Lung (tissue), 4 donors: ENCODE results near the genes ADAP1, GPER1, C7orf50, INTS1 and TMEM184A.

DNA sequence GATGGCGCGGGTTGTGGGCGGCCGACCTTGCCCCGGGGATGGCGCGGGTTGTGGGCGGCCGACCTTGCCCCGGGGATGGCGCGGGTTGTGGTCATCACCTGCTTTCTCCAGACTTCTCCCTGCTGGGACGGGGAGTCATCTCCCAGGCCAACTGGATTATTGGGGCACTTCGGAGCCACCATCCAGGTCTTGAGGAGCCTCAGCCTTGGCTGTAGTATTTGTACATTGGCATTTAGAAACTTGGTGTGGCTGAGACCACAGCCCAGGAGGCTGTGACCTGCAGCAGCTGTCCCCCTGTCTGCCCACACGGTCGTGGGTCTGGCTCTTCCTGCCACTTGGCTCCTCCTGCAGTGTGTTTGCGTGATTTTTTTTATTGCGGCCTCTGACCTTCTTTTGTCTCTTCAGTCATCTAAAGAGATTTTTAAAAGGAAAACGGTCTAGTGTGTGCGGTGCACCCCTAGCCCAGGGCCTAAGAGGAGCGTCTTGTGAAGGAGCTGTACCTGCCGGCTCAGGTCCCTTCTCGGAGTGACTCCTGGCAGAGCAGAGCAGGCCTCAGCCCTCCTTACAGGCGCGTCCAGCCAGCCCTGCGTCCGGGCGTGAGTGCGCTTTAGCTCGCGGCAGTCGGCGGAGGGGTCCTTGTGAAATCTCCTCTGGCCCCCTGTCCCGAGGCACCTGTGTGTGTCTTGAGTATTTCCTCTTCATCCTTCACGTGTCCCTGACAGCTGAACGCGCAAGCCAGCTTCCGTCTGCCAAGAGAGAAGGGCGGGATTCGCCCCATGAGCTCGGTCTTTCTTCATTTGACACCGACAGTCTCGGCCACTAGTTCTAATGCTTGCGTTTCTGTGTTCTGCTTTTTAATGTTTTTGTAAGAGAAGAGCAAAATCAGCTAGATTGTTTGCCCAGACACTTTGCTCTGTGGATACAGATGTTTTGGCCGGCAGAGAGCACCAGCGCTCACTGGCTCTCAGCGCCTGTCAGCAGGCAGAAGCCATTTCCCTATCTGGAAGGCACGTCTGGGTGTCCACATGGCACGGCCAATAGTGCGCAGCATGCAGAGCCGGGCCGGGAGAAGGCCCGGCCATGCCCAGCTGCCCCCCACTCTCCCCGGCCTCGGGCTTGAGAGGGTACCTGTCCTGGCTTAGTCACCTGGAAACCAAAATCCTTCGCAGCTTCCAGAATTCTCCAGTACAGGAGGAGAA is 6.7 kb downstream of the GET4 start:
- PRO-cap = no peak
- RAMPAGE, long total RNA = no peak
- RRBS = 68% methylated on average over 6 of the region's 56 CpGs

DNA sequence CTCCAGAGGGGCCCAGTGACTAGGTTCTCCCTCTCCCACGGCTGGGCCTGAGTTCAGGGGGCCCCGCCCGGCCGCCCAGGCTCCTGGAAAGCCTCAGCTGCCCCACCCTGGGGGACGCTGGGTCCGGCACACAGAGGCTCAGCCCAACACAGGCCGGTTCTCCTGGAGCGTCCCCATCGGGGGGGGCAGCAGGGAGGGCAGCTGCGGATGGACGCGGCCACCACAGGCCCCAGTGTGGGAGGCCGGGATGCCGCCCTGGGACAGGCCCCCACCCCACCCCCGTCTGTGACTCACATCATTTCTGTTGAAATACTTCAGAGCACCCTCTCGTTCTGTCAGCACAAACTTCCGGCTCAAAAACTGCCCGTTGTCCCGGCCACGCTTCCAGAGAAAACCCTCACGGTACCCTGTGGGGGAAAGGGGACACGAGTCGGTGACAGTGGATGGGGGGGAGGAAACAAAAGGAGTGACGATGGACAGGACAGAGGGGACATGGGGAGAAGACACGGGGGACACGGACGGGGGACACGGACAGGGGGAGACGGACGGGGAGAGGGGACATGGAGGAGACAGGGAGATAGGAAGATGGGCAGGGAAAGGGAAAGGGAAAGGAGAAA is 28.5 kb downstream of the GET4 start:
- PRO-cap = no peak
- RAMPAGE, long total RNA = no peak
- RRBS = 27% methylated on average over 11 of the region's 30 CpGs

- PRO-cap = no peak
- RAMPAGE, long total RNA = no peak
- RRBS = 2% methylated on average over 56 of the region's 98 CpGs
These were observed at the start of gene ADAP1 for GRCh38 chr7:954360-954945. Gene ADAP1, minus strand, starts transcription at chr7:954680.

GRCh38 chr7:981975-982708 is 839 bp upstream of the CYP2W1 start:
- PRO-cap = no peak
- RAMPAGE, long total RNA = no peak
- RRBS = 78% methylated on average over 2 of the region's 22 CpGs

GRCh38 chr7:999613-1000328 is 16.8 kb downstream of the CYP2W1 start:
- PRO-cap = no peak
- RAMPAGE, long total RNA = no peak
- RRBS = 75% methylated on average over 9 of the region's 39 CpGs

- PRO-cap = no peak
- RAMPAGE, long total RNA = no peak
- RRBS = no CpG with 5 or more reads among the region's 23 CpGs
These were observed 14.6 kb upstream of the GPR146 start for GRCh38 chr7:1029645-1030247.

DNA sequence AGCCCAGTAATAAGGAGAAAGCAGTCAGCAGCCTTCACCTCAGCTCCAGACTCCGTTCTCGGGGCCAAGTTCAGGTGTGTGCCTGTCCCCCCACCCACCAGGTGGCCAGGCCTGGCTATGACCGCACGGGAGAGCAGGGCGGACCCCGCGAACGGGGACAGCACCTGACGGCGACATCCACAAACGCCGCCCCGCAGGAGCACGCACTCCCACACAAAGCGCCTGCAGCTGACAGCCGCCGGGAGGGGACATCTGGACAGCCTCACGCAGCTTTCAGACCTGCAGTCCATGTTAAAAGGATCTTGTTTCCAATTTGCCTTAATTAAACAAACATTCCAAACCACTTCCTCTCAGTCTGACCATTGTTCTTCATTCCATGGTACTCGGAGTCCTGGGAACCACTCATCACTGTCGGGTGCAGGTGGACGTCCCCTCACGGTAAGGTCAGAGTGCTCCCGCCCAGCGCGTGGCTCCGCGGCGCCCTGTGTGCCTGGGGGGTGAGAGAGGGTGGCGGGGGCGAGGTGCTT is 6.0 kb upstream of the GPER1 start:
- PRO-cap = no peak
- RAMPAGE, long total RNA = no peak
- RRBS = no CpG with 5 or more reads among the region's 30 CpGs

DNA sequence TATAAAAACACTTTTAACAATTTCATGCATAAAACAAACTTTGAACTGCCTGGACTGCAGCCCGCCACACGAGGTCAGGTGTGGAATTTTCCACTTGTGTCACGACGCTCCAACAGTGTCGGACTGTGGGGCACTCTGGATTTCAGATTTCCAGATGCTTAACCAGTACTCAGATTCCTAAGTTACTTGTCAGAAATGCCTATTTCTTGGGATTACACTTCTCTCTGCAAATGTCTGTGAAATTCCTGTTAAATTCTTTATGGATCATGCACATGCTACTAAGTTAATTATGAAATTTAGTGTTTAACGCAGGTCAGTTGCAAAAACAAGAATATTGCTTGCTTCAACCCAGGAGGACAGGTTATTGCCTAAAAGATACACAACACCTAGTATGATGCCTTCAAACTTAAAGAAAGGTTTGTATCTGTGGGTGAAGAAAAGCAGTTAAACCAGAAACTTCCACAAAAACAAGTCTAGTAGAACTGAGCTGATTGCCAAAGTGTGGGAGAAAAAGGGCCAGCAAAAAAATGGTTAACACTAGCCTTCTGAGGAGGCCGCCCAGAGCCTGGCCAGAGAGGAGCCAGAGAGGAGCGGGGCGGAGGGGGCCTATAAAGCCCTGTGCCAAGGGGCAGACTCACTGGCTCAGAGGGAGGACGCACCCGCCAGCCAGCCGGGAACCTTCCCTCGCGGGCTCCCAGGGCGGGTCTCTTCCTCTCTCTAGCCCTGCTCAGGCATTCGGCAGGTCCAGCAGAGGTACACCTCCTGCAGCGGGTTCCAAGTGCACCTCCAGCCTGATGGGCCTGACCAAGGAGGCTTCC is at the start of gene GPER1:
Gene GPER1 (plus strand): TSS at position 637 of the 818 bp plus-strand sequence.
- PRO-cap = unidirectional peak, plus-strand start at position 637 of the sequence
- RAMPAGE, long total RNA = no peak
- RRBS = no CpG with 5 or more reads among the region's 17 CpGs

DNA sequence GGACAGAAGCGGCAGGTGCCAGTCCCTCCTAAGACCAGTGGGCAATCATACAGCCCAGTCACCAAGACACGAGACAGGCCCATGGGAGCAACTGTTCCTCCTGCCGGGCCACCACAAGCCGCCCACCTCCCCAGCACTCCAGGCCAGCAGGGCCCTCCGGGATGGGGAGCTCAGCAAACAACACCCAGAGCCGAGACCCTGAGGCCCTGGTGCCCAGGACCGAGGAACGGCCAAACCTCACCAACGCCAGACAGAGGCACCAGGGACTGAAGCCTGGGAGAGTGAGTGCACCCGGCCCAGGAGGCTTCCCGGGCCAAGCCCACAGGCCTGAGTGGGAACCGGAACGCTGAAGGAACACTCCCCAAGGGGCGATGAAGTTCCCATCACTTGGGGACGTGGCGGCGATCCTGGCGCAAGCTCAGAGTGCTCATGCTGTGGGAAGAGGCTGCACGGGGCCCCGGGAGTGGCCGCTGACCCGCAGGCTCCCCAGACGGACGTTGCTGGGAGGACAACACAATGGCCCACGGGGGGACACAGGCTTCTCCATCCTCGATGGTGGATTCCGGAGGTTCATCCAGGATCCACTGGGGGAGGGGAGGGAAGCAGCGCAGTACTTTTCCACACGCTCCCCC is 15.0 kb downstream of the C7orf50 start:
- PRO-cap = no peak
- RAMPAGE, long total RNA = no peak
- RRBS = 75% methylated on average over 15 of the region's 29 CpGs

DNA sequence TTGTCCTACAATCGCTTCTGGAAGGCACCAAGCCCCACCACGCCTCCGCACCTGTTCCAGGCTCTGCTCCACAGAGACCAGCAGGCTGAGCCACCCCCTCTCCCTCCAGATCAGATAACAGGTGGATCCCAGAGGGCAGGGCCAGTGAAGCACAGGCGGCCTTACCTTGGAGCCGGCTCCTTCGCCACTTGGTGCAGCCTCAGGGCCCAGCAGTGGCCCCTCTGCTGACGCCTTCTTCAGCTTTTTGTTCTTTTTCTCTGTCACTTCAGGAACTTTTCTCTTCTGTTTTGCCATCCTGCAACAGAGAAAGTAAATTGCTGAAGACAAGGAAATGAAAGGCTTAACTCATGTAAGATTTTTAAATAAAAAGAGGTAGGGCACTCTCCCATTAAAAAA is 11.0 kb downstream of the C7orf50 start:
- PRO-cap = no peak
- RAMPAGE, long total RNA = no peak
- RRBS = no CpG with 5 or more reads among the region's 7 CpGs

DNA sequence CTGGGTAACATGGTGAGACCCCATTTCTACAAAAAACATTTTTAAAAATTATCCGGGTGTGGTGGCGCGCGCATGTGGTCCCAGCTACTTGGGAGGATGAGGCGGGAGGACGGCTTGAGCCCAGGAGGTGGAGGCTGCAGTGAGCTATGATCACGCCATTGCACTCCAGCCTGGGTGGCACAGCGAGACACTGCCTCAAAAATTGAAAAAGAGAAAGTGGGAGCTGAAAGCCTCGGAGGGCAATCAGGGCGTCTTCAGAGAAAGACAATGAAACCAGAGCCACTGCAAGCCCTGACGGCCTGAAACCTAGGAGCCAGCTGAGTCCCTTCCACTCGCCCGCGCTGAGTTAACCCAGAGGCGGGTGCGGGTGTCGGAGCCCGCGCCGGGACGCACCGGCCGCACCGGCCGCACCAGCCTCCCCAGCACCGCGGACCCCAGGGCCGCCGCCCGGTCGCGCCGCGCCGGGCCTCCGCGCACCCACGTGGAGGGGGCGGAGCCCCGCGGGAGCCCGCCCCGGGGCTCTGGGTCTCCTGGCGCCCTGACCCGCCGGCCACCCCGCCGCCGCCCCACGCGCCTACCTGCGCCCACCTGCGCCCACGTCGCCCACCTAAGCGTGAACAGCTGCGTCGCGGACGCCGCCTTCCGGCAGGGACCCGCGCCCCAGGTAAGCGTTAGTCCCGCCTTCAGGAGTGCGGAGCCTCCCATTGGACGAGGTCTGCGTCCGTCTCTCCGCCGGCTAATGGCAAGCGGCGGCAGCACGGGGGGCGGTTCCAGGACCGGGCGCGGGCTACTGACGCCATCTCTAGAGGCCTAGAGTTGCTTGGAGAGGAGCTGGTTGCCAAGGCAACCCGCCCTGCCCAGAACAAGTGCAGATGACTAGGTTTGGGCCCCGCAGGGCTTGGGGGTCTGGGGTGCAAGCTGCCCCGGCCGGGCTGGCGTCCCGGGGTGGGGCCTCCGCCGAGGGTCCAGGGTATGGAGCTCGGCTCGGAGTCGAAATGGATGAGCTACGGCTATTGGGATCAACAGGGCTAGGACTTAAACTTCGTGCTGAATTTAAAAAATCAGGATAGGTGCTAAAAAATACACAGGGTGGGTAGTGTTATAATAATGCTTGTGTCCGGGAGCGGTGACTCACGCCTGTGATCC is at the start of gene C7orf50:
Gene C7orf50 (minus strand): TSS at position 637 of the 1,146 bp plus-strand sequence.
- PRO-cap = unidirectional peak, minus-strand start at position 442 of the sequence
- RAMPAGE, long total RNA = no peak
- RRBS = 2% methylated on average over 43 of the region's 96 CpGs

DNA sequence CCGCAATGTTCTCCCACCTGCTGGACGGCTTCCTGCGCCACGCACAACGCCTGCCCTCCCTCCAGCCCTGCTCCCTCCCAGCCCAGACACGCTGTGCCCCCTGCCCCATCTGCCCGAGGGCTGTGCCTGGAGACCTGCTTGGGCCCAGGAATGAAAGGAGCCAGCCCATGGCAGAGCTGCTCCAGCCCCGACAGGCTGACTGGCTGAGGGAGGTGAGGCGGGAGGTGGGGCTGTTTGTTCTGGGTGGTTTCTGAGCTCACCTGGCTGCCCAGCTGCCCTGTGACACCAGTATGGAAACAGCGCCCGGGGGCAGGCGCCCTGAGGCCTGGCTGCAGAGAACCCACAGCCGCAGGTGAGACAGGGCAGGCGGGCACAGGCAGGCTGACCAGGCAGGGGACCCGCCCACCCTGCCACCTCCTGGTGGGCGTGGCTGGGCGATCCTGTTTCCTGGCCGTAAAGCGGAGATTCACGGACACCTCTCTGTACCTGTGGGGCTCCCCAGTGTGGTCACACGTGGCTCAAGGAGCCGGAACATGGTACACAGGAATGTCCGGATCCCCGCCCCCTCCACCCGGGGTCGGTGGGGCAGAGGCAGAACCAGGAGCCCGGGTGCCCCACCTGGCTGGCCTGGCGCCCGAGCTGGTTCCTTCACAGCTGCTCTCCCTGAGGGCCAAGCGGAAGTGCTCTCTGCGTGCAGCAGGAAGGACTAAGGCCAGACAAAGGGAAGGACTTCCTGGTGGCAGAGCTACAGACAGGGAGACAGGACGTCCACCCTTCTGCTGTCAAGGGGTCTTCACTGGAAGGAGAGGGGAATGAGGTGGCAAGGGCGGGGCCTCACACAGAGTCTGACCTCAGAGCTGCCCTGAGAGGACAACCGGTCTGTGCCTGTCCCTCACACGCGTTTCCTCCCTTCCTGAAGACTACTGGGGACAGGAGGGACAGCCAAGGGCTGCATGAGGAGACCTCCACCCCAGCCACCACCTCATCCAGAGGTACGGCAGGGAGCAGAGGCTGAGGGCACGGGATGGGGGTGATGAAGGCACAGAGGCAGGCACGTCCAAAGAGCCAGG is 3.9 kb downstream of the MICALL2 start:
- PRO-cap = no peak
- RAMPAGE, long total RNA = no peak
- RRBS = no CpG with 5 or more reads among the region's 39 CpGs

GRCh38 chr7:1460583-1461722 is 1.7 kb upstream of the MICALL2 start:
- PRO-cap = no peak
- RAMPAGE, long total RNA = no peak
- RRBS = 26% methylated on average over 10 of the region's 36 CpGs

DNA sequence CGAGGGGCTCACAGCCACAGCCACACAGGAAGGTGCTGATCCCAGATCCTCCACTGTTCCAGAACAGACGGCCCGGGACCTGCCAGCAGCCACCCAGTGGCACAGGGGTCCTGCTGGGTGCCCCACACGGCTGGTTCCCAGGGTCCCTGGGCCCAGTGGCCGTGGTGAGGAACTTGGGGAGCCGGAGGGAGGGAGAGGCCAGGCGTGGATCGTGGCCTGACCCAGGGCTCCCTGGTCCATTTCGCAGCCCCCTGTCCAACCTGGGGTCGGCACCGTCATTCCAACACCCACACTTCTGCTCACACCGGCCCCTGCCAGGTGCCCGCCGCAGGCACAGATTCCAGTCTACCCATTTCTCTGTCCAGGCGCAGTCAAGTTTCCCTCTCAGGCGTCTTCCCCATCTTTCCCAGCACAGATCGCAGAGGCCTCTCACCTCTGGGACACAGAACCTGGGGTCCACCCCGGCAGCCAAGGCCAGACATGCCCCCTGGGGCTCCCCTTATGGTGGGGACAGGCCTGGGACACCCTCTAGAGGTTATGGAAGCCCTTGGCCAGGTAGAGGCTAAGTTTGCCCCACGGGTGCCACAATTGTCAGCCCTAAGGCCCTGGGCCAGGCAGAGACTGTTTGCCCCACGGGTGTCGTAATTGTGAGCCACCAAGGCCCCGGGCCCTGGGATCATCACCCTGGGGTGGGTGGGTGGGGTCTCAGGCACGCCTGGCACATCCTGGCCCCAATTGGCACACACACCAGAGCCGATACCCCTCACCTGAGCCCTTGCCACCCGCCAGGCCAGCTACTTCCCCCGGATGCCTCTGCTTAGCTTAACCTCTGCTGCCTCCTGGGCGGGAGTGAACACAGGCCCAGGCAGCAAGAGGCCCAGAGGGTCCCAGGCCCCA is 8.1 kb upstream of the MICALL2 start:
- PRO-cap = no peak
- RAMPAGE, long total RNA = no peak
- RRBS = 83% methylated on average over 7 of the region's 27 CpGs

- PRO-cap = bidirectional peak, plus-strand start at chr7:1504434, minus-strand start at chr7:1504376
- RAMPAGE, long total RNA = no peak
- RRBS = 1% methylated on average over 52 of the region's 121 CpGs
These were observed at the start of gene INTS1 for GRCh38 chr7:1503782-1504812. Gene INTS1, minus strand, starts transcription at chr7:1504389.

- PRO-cap = no peak
- RAMPAGE, long total RNA = no peak
- RRBS = no CpG with 5 or more reads among the region's 28 CpGs
These were observed 1.1 kb downstream of the MAFK start for GRCh38 chr7:1531474-1532123.

DNA sequence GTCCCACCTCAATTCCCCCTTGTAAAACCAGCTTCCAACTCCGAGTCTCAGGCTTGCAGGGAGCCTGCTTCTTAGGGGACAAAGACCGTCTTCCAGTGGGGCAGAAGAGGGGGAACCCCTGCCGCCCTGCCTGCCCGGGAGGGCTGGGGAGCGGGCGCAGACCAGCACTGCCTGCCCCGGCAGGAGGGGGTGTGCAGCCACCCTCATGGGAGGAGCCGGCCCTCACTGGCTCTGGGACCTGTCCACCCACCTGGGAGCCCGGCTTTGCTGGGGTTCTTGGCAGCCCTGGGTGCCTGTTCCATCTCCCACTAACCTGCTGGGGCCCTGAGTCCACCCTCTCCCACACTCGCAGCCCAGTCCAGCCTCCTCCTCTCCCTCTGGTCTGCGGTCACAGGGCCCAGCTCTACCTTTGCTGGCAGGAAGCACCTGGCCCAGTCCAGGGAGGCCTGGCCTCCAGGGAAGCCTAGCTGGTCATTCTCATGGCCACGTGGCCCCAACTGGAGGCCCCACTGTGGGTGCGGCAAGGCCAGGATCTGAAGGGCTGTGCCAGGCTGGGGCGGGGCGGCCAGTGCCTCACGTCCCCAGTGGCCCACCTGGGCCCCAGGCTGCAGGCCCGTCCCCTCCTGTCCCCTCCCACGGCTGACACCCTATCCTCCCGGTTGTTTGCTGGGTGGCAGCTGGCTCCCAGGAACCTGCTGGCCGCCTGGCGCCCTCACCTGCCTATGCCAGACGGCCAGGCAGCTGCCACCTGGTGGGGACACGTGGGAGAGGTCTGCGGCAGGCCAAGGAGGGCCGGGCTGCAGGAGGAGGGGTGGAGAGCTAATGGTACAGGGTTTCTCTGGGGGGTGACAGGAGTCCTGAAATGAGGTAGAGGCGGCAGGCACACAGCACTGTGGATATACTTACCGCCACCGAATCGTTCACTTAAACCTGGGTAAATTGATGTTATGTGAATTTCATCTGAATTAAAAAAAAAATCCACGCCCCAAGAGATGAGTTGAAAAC is at the start of gene TMEM184A:
Gene TMEM184A (minus strand): TSS at position 499 of the 1,005 bp plus-strand sequence.
- PRO-cap = no peak
- RAMPAGE, long total RNA = no peak
- RRBS = 48% methylated on average over 6 of the region's 30 CpGs

DNA sequence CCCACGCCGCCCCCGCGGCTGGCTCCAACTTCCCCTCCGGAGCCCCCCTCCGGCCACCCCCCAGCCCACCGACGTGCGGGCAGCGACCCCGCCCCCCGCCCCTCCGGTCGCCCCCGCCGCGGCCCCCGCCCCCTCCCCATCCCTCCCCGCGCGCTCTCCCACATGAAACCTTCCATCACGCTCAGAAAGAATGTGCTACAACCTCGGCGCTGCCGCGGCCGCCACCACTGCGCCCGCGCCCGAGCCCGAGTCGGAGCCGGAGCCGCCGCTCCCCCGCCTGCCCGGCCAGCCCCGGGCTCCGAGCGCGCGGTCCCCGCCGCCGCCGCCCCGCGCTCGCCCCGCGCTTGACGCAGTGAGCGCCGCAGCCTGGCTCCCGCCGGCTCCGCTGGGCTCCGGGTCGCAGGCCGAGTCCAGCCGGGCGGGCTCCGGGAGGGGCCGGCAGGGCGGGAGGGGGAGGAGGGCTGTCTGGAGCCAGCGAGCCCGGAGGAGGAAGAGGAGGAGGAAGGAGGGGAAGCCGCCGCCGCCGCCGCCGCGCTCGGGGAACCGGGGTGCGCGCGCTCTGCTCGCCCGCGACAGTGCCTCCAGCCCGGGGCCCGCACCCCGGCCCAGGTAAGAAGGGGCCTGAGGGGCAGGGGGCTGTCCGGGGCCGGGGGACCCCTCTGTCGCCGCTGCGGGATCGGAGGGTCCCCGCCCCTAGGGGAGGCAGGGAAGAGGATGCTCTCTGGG is 4.4 kb upstream of the ELFN1 start:
- PRO-cap = unidirectional peak, minus-strand start at position 387 of the sequence
- RAMPAGE, long total RNA = no peak
- RRBS = 2% methylated on average over 43 of the region's 93 CpGs

DNA sequence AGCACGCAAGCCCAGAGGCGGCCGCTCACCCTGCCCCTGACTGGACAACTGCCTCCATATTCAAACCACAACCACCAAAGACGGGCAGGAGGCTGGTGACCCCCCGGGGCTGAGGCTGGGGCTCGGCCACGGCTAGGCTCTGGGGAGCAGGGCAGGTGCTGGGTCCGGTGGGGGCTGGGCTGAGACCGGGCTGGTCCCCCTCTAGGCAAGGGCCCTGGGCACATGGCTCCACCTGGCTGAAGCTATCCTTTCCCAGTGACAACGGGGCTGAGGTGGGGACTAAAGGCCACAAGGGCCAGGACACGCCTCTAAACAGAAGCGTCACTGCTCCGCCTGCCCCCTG is 191.0 kb downstream of the ELFN1 start:
- PRO-cap = no peak
- RAMPAGE, long total RNA = no peak
- RRBS = 94% methylated on average over 4 of the region's 13 CpGs

DNA sequence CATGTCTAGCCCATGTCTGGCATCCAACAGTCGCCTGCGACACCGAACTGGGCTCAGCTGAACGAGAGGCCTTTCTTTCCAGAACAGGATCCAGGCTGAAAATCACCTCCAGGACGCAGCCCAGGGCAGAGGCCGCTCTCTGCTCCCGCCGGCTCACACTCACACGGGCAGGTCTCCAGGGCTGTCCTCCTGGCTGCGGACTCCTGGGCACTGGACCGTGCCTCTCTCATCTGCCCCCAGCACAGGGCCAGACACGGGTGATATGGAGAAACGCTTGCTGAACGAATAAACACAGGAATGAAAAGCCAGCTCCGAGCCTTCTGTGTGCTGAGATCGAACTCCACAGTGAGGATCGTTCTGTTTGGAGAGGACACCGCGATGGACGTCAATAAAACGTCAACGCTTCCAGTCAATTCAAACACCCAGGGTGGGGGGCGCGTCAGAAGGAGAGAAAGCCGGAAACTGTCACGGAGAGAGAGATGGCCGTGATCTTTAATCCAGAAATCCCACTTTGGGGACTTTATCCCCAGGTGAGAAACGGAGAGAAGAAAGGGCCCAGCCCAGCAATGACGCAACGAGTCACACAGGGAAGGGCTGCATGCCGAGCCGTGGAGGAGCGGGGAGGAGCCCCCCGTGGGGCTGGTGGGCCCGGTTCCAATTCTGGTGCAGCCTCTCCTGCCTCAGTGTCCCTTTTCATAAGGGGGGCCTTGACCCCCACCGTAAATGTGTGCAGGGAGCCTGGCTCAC is 202.6 kb downstream of the ELFN1 start:
- PRO-cap = no peak
- RAMPAGE, long total RNA = no peak
- RRBS = 100% methylated on average over 1 of the region's 36 CpGs